Measurements from ENCODE around the gene ZBTB2.

- RRBS, result 2% methylated on average over 15 of the region's 42 CpGs
Observed at GRCh38 chr6:149990758-149991321, 27.1 kb downstream of the ULBP1 start.

DNA sequence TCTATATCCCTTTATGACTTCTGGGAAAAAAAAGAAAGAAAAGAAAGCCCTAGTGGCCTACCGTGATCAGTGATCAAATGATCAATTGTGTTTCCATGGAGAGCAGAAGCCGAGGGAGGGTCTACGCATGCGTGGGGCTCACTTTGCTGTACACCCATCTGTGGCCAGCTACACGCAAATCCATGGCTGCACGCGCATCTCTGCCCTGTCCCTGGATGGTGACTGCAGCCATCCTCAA lies 695 bp upstream of the ULBP3 start:
- RRBS, result no CpG with 5 or more reads among the region's 7 CpGs

GRCh38 chr6:150324159-150324514 lies 44.7 kb upstream of the IYD start:
- RRBS, result no CpG with 5 or more reads among the region's 5 CpGs

GRCh38 chr6:150632725-150633165 lies 33.1 kb downstream of the PLEKHG1 start:
- RRBS, result no CpG with 5 or more reads among the region's 5 CpGs

DNA sequence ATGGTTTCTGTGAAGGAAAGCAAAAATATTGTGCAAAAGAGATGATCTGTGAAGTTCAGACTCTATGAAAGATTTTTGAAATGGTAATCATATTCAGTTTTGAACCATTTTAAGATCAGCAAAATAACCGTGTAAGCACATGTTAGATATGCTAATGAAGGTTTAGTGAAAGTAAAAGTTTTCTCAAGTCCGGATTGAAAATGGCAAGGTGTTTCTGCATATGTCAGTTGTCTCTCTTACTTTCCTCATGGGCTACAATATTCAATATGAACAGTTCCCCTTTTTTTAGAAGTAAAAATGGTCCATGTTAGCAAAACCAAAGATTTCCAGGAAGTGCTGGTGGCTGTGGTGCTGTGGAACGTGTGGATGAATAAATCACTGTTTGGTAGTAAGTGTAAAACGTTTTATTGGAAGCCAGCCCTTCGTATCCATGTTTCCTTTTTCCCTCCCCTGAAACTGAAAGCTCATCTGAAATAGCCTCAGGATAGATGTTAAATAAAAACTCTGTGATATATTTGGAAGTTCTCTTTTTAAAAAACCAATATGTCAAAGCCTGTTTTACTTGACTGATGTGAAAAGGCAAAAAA lies 41.7 kb downstream of the PLEKHG1 start:
- RRBS, result no CpG with 5 or more reads among the region's 5 CpGs

- RRBS, result no CpG with 5 or more reads among the region's 2 CpGs
Observed at GRCh38 chr6:150679740-150680291, 80.1 kb downstream of the PLEKHG1 start.

DNA sequence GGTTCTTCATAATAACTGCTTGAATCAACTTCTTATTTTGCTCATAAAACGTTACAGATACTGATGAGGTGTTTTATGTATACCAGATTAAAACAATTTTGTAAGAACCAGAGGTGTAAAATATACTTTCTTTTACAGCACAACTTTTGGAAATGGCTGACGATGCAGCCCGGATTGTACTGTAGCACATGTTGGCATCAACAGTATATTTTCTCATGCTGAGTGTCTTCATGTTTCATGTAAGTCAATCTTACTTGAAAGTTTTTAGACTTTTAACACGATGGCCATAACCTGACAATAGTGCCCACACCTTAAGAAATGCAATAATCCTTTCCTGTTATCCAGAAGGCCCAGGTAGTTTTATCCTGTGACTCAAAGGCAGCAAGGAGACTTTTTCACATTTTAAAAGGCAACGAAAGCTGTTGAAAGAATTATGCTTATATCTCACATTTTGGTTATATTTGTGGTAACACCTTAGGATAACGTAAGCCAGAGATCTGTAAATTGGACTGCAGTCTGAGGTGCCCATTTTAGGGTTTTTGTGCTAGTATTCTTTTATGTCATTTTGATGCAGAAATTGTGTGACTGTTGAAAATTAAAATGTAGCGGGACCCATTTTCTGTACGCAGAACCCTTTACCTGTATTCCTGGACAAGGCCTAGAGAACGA lies 24.5 kb upstream of the MTHFD1L start:
- RRBS, result no CpG with 5 or more reads among the region's 9 CpGs

GRCh38 chr6:151036160-151036806 lies 170.8 kb downstream of the MTHFD1L start:
- RRBS, result no CpG with 5 or more reads among the region's 3 CpGs

DNA sequence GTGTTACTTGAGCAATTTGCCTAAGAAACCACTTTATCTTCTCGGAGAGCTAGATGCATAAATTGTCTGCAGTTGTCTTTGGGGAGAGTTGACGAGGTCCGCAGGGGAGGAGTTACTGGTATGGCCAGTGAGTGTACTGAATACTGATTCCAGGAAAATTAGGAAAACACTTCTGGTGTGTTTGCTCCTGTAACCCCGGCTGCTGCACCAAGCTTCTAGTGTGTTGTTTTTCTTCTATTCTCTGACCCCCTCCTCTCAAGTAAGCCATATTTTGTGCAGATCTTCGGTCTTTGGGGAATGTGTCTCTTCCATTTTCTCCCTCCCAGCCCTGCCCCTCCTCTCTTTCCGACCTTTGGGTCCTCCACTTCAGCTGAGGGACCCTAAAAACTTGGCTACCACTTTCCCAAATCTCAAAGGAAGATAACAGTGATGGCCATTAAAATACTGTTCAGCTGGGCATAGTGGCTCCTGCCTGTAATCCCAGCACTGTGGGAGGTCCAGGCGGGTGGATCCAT lies 103.2 kb upstream of the AKAP12 start:
- RRBS, result no CpG with 5 or more reads among the region's 7 CpGs

DNA sequence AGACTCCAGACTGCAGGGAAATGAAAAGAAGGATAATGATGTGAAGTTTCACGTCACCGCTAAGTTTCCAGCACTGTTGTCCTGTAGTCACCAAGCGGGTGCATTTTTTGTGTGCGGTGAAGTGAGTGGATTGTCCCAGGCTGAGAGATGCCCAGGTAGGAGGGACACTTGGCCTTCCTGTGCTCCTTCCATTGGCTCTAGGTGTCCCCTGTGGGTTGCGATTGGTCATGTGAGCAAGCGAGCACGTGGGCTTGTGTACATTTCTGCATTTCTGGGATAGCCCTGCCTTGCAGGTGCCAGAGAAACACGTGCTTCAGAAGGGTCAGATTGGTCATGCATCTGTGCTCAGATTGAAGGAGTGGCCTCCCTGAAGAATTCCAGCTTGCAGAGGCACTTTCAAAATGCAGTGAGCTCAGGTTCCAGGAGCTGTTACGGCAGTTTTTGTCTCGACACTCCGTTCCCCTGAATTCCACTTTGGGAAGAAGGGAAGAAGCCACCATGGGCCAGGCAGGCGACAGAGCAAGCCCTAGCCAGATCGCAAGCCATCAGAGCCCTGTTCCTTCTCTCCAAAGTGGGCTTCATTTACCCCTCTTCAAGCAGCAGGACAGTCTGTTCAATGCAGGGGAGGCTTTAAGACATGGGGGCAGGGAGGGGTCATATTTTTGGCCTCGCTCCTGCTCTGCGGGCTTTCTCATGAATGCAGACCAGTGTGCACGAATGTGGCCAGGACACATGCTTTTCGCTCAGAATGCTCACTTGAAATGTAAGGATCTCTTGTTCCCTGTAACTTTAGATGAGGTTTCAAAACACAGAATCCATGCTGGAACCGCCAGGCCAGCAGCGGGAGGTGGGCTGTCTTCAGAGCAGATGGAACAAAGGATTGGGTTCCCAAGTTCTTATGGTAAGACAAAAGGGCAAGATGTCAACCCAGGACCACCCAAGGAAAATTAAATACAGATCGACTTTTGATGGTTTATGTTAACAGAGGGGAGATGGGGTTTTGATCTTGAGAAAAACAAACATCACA lies 78.6 kb upstream of the AKAP12 start:
- RRBS, result no CpG with 5 or more reads among the region's 20 CpGs

DNA sequence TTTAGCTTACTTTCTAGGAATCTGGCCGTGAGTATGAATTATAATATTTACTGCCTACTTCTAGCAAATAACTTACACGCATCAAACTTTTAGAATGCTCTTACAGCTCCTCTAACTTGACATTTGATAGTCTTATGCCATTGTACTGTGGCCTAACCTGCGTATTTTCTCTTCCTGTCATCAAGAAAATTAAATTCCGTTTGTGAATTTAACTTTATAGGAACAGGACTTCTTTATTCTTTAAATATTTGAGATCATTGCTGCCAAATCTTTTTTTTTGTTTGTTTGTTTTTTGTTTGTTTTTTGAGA lies 64.9 kb downstream of the ZBTB2 start:
- RRBS, result no CpG with 5 or more reads among the region's 4 CpGs

GRCh38 chr6:151352039-151352462 lies 39.3 kb downstream of the ZBTB2 start:
- RRBS, result no CpG with 5 or more reads among the region's 6 CpGs

DNA sequence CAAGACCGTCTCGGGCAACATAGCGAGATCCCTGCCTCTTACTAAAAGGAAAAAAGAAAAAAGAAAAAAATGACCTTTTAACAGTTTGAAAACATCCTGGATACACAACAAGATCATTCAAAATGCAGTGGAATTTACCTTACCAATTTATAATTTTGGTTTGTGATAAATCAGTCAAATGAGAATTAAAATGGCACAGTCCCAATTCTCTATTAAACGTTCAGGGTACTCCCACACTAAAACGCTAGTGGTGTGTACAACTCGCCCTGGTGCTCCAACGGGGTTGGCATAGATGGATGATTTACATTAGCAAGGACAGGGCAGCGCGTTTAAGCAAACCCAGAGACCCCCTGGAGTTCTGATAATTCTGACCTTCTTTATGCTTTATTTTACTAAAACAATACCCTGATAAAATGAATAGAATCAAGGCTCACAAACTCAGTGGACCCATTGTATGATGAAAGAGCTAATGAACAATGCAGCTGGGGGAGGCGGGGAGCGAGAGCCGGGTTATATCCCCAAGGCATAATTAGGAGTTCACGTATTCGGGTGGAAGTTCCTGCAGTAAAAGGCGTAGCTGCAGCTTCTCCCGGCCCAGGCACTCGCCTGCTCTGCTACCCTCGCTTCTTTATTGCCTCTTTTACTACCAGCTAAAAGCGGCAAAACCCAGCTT lies 2.0 kb downstream of the ZBTB2 start:
- RRBS, result 5% methylated on average over 4 of the region's 19 CpGs

DNA sequence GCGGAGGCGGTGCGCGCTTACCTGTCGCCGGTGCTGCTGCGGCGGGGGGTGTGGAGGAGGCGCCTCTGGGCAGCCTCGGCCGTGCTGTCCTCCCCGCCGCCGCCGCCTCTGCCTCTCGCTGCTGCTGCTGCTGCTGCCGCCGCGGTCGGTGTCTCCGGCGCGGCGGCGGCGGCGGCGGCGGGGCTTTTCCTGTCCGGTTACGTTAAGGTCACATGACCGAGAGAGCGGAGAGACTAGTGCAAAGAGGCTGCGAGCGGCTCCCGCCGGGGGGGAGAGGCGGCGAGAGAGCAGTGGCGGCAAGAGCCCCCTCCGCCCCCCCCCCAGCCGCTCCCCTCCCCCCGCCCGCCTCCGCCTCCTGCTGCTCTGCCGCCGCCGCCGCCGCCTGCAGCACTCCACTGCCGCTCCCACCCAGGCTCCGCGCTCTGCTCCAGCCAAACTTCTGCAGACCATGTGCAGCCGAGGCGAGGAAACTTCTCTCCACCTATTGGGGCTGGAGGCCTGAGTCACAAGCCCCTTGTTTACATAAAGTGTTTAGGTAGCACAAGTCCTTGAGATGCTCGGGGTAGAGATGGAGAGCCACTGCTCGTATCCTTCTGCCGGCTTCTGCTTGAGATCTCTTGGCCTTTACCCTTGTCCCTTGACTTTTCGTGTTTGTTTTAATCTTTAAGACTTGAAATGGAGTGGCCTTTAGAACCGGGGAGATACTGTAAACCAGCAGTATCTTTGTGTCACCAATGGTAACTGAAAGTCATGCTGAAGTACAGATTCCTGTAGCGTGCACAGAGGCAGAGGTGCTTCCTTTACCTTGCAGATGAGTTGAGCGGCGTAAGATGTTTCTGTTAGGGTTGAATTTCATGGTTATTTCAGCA lies at the start of gene ZBTB2:
Gene ZBTB2, minus strand, starts transcription at position 161 of the 869 bp plus-strand sequence.
- RRBS, result 4% methylated on average over 19 of the region's 63 CpGs

DNA sequence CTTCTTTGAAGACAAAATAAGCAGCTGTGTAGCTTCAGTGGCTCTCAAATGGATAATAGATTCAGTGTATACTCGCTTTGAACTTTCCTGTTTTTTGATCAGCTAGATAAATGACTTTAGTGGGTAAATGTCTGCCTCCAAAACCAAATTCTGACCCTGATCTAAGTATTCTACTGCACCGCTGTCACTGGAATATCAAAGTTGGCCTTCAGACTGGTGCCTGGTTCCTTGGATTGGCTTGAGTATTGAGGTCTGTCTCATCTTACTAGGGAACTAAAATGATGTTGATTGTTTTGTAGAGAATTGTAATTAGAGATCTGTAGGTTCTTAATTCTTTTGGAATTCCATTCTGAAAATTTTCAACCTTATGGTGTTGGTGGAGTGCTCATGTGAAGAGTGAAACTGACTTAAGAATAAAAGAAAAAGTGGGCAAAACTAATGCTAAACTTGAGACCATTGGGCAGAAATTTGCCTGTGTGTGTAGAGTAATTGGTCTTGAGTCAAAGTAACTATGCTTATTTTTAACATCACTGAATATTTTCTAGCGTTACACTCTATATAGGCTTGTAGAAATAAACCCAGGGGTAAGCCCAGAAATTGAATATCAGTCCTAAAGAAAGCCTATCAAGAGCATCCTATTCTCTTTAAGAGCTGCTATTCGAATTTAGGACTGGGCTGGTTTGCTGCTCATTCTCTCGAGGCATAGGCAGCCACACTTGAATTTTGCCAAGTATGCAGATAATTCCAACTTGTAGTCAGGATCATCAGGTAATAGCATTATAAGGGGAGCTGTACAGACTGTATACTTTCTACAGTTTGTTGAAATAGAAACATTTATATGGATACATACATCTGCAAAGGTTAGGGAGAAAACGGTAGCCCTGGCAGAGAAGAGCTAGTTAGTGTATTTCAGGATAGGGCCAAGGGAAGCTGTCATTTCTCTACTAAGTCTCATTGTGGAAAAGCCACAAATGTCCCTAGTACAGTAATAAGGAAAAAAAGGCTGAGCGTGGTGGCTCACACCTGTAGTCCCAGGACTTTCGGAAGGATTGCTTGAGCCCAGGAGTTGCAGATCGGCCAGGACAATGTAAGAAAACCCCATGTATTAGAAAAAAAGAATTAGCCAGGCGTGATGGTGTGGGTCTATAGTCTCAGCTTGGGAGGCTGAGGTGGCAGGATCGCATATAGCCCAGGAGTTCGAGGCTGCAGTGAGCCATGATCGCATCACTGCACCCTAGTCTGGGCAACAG lies 1.9 kb upstream of the ZBTB2 start:
- RRBS, result no CpG with 5 or more reads among the region's 13 CpGs

DNA sequence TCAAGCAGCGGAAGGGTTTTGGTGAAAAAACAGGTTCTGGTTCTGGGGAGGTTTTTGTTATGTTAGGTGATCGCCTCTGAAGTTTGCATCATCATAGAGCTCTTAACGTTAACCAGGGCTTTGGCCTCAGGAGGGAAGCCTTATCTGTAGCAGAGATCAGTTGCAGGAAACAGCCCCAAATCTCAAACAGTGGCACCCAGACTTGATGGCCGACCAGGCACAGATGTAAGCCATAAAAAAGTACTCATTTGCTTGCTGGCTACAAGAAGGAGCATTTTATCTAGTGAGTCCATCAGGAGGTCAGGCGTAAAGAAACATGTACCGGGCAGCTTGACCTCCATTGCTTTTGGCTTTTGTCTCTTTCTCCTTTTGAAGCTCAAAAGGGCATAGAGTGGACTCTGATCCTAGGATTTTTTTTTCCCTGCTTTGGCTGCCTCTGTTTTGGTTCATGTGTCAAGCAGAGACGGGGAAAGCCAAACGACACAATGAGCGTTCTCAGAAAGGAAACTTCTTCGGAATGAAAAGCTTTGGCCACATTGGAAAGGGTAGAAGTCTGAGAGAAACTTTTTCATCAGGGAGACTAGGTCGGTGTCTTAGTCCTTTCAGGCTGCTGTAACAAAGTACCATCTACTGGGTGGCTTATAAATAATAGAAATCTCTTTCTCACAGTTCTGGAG lies 122.4 kb downstream of the CCDC170 start:
- RRBS, result no CpG with 5 or more reads among the region's 11 CpGs

GRCh38 chr6:151629744-151630318 lies 136.0 kb downstream of the CCDC170 start:
- RRBS, result no CpG with 5 or more reads among the region's 4 CpGs

GRCh38 chr6:151716353-151716888 lies 91.1 kb upstream of the ESR1 start:
- RRBS, result no CpG with 5 or more reads among the region's 7 CpGs

DNA sequence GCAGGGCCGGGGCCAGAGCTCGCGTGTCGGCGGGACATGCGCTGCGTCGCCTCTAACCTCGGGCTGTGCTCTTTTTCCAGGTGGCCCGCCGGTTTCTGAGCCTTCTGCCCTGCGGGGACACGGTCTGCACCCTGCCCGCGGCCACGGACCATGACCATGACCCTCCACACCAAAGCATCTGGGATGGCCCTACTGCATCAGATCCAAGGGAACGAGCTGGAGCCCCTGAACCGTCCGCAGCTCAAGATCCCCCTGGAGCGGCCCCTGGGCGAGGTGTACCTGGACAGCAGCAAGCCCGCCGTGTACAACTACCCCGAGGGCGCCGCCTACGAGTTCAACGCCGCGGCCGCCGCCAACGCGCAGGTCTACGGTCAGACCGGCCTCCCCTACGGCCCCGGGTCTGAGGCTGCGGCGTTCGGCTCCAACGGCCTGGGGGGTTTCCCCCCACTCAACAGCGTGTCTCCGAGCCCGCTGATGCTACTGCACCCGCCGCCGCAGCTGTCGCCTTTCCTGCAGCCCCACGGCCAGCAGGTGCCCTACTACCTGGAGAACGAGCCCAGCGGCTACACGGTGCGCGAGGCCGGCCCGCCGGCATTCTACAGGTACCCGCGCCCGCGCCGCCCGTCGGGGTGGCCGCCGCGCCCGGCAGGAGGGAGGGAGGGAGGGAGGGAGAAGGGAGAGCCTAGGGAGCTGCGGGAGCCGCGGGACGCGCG lies 437 bp downstream of the ESR1 start:
- RRBS, result 2% methylated on average over 26 of the region's 75 CpGs

DNA sequence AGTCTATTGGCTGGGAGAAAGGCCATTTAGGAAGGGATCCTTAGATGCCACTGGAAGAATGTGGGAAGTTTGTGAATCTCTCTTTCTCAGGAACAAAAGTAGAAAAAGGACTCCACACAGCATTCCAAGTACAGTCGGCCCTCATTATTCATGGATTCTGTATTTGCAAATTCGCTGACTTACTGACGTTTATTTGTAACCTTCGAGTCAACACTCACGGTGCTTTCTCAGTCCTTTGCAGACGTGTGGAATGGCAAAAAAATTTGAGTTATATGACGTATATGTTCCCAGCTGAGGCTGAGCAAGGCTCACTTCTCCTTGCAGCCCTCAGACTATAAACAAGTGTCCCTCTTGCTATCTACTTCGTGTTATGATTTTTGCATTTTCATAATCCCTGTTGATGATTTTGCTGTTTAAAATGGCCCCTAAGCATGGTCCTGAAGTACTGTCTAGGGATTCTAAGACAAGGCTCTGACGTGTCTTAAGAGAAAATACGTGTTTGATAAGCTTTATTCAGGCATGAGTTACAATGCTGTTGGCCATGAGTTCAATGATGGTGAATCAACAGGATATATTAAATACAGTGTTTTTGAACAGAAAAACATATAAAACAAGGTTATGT lies 8.1 kb downstream of the ESR1 start:
- RRBS, result no CpG with 5 or more reads among the region's 10 CpGs